Fibroblast of the aortic adventitia (primary cell): Measurements from ENCODE around the genes PSRC1, GSTM4 and STRIP1.

DNA sequence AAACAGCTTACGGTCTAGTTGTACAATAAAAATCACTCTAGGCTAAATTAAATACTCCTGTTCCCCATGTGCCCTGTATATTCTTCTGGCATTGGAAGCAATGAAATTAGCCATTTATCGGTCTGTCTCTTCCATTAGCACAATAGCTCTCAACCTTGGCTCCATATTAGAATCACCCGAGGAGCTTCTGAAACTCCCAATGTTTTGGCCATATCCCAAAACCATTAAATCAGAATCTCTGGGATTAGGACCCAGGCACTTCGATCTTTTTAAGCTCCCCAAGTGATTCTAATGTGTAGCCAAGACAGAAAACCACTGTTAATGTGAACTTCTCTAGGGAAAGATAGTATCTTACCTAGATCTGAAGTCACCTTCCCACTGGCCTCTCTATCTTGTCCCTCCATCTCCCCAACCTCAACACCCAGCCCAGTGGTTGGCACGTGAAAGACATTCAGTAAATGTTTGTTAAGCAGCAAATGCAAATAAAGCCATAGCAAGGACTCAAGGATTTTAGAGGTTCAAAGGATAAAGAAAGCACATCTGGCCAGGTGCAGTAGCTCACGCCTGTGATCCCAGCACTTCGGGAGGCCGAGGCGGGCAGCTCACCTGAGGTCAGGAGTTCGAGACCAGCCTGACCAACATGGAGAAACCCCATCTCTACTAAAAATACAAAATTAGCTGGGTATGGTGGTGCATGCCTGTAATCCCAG is 9.9 kb downstream of the CLCC1 start:
- CAGE, long polyA plus RNA: no peak

GRCh38 chr1:109091512-109092168 is 1.1 kb downstream of the TMEM167B start:
- CAGE, long polyA plus RNA: no peak

DNA sequence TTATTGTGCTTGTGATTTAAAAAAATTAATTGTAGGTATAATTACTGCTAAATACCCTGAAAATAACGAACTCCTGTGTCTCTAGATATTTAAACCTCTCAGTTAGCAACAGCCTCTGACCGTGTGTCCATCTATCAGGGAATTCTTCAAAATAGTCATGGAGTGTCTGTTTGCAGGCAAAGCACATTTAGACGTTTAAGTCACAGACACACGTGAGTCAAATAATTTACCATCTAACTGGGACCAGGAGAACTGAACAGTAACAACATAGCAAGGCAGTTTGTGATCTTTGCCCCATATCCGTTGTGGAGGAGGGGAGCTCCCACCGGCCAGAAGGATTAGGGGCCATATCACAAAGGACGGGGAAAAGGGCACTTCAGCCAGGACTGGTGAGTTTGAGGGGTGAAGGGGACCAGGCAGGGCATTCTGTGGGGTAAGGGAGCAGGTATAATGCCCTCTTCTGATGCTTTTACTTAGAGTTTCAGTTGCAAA is 22.8 kb downstream of the ELAPOR1 start:
- CAGE, long polyA plus RNA: no peak

DNA sequence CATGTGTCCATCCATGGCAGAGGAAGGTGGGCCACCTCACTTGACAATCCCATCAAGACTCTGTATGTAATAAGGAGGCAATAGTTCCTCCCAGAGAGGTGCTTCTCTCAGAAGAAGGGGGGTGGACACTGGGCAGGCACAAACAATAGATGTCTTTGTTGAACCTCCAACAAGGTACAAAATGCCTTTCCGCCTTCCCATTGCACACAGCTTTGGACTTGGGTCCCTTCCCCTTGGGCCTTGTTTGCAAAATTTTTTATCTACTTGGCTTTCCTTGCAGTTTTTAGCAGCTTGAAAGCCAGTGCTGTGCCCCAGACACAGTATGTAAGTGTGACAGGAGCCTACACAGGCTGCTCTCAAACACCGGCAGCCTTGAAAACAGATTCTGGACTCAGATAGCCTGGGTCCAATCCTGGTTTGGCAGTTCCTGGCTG is 42.9 kb downstream of the ELAPOR1 start:
- CAGE, long polyA plus RNA: no peak

DNA sequence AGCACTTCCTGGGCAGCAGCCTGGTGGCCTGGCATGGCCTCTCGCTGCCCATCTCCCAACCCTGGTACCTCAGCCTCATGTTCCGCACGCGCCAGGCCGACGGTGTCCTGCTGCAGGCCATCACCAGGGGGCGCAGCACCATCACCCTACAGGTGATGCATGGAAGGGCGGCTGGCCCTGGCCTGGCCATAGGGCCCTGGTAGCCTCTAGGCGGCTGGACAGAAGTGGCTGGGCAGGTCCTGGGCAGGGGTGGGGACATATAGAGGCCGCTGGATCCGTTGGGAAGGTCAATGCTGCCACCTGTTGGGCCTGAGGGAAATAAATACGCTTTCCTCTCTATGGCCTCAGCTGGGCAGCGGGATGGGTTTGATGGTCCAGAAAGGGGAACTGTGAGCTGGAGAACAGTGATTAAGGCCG is 14.3 kb downstream of the CELSR2 start:
- CAGE, long polyA plus RNA: no peak

- CAGE, long polyA plus RNA: no peak
Measured at GRCh38 chr1:109282690-109283619, at the start of gene PSRC1. PSRC1 (minus strand) TSS chr1:109283145.

GRCh38 chr1:109326775-109327810 is 20.3 kb upstream of the MYBPHL start:
- CAGE, long polyA plus RNA: no peak

- CAGE, long polyA plus RNA: no peak
Measured at GRCh38 chr1:109369380-109369622, 28.4 kb downstream of the SORT1 start.

- CAGE, long polyA plus RNA: no peak
Measured at GRCh38 chr1:109395206-109395560, 2.5 kb downstream of the SORT1 start.

DNA sequence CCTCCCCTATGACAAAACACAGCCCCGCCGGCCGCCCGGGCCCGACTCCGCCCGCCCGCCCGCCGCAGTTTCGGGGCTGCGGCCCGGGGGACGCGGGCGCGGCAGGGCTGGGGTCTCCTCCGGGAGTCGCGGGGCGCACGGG is 465 bp downstream of the SORT1 start:
- CAGE, long polyA plus RNA: no peak

- CAGE, long polyA plus RNA: no peak
Measured at GRCh38 chr1:109497854-109498852, 4.3 kb downstream of the CYB561D1 start.

DNA sequence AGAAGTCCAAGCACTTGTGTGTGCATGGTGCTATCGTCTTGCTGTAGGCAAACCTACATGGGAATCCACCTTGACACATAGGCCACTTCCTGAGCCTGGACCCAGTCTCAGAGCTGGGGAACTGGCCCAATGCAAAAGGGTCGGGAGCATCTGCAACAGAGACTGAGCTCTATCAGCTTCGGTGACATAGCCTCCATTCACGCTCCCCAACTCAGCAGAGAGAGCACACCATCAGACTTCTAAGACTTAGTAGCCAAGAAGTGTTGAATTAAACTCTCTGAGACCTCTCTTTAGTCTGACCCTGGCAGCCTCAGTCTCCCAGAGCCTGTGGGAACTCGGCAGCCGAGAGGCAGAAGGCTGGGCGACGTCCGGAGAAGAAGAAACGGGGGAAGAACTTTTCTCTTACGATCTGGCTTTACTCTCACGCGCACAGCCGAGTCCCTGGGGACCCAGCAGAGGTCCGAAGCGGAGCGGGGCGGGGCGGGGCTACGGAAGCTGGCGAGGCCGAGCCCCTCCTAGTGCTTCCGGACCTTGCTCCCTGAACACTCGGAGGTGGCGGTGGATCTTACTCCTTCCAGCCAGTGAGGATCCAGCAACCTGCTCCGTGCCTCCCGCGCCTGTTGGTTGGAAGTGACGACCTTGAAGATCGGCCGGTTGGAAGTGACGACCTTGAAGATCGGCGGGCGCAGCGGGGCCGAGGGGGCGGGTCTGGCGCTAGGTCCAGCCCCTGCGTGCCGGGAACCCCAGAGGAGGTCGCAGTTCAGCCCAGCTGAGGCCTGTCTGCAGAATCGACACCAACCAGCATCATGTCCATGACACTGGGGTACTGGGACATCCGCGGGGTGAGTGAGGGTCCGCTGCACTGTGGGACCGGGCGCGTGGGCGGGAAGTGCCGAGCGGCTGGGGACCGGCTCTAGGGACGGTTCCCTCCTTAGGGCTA is at the start of gene GSTM4:
Gene GSTM4, plus strand, starts transcription at position 516 of the 940 bp plus-strand sequence.
- CAGE, long polyA plus RNA: no peak

DNA sequence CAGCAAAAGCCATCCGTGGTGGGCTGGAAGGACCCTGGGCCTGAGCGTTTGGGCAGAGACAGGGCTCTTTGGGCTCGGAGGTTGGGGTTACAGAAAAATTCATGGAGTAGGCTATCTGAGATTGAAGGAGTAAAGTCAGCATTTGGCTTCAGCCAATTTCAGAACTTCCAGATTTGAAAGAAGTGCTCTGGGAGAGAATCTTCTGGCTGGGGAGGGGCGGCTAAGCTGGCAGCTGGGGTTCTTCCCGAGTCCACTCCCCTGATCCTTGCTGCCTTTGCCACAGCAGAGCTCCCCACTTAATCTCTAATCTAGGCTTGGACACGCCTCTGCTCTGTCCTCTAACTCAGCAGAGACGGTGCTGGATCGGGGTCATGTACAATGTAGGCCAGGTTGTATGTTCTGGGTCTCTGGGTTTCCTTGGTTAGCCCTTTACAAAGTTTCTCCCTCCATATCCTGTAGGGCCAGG is 10.0 kb upstream of the GSTM3 start:
- CAGE, long polyA plus RNA: no peak

GRCh38 chr1:109766075-109766600 is 2.4 kb upstream of the EPS8L3 start:
- CAGE, long polyA plus RNA: no peak

DNA sequence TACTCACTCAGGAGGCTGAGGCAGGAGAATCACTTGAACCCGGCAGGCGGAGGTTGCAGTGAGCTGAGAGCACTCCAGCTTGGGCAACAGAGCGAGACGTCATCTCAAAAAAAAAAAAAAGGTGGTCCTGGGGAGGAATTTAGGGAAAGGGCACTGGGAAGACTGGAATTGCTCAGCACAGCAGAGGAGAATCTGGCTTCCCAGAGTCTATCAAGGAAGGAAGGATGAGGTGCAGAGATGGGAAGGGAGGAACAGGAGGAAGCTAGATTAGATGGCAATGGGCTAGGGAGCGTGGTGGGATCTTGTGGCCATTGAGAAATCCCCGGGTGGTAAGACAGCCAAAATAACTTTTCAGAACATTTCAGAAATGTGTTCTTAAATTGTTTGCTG is 1.3 kb upstream of the AHCYL1 start:
- CAGE, long polyA plus RNA: no peak

- CAGE, long polyA plus RNA: no peak
Measured at GRCh38 chr1:110034111-110034842, at the start of gene STRIP1. STRIP1 (plus strand) TSS chr1:110034624.

- CAGE, long polyA plus RNA: no peak
Measured at GRCh38 chr1:110202932-110203402, 7.1 kb upstream of the KCNC4 start.

DNA sequence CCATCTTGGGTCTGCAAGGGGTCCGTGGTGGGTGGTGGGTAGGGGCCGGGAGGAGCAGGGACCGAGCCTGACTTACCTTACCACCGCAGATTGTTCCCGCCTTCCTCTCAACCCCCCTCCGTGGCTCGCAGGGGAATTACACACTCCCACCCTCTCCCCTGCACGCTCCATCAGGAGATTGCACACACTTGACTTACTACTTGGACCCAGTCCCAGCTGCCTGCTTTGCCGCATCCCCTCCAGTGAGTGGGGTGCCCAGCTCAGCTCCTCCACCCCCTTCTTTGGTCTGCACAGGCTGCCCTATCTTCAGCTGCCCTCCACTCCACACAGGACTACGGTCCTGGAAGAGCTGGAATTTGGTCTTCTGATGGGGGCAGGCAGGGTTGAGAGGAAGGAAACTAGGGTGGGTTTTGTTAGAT is 2.1 kb downstream of the KCNC4 start:
- CAGE, long polyA plus RNA: no peak

GRCh38 chr1:110235098-110235827 is 25.1 kb downstream of the KCNC4 start:
- CAGE, long polyA plus RNA: no peak

- CAGE, long polyA plus RNA: no peak
Measured at GRCh38 chr1:110341855-110342831, 3.0 kb downstream of the RBM15 start.